OVCAR3 (cell line): ENCODE measurements around the genes TMEM140 and SLC13A4.

DNA sequence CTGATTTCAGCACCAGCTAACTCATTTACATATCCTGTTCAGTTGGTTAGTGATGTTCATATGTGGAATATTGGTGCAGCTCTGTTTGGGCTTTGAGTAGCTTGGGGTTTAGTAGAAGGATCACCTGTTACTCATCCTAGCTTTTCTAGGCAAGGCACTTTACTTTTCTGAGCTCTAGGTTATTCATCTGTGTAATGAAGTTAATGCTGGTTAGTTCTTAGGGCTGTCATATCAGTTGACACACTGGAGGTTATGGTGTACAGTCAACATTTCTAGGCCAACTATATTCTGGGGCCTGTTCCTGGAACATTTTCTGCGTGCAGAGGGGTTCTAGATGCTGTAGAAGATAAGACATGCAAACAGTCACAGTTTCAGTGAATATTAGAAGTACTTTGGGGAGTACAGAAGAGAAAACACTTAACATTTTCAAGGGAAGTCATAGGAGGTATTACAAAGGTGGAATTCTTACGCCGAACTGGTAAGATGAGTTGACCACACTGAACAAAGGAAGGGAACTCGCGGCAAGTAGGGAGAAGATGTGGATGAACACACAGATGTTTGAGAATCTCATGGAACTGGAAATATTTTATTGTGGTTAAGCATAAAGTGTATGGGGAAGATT, 238.6 kb downstream of the EXOC4 start:
- RRBS = no CpG with 5 or more reads among the region's 5 CpGs

- RRBS = no CpG with 5 or more reads among the region's 3 CpGs
These were observed 321.7 kb upstream of the LRGUK start for GRCh38 chr7:133805213-133805972.

- RRBS = 87% methylated on average over 3 of the region's 11 CpGs
These were observed 3.1 kb downstream of the AKR1B15 start for GRCh38 chr7:134551960-134552560.

DNA sequence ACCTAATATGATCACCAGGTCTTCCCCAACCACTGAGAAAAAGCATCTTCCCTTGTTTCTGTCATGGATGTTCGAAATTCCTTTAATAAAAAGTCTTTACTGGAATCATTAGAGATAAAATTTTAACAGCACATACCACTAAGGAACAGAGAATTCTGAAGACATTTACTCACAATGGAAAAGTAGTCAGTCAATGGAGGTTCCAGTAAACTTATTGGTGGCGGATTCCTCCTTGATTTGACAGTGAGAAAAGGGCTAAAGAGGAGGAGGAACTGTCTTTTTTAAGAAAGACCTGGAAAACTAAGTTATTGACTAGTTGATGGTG, 46.0 kb downstream of the BPGM start:
- RRBS = no CpG with 5 or more reads among the region's 2 CpGs

GRCh38 chr7:134723879-134724429, 55.5 kb upstream of the CALD1 start:
- RRBS = no CpG with 5 or more reads among the region's 6 CpGs

DNA sequence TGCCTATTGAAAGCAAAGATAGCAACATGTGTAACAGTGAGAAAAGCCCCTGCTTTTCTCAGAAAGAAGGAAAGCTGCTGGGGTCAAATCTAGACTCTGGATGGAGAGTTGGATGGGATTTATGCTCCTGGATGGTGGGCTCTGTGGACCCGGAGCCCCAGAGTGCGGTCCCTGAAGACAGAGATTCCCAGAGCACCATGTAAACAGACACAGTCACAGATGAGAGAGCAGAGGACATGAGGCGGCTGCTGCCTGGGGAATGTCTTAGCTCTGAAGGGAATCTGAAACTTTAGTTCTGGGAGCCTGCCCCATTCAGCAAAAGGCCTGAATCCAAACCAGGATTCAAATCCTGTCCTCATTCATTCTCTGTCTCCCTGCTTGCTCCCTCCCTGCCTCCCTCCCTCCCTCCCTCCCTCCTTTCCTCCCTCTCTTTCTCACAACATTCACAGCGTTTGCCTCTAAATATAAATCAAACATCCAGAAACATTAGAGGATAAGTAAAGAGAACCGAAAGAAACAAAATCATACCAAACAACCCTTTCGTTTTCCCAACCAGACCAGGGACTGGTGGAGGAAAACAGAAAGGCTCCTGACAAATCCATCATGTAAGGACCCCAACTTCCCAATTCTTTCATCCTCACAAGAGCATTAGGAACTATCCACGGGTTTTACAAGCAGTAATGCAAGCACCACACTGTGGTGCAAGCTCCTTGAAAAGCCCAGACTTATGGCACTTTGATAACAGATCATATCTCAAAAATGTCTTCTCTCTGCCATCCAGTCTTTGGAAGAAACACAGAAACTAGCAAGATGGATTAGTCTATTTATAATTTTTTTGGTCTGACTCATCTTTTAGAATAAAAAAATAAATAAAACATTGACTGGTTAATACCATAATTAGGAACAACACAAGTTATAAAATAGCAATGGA, 49.4 kb upstream of the CALD1 start:
- RRBS = no CpG with 5 or more reads among the region's 7 CpGs

DNA sequence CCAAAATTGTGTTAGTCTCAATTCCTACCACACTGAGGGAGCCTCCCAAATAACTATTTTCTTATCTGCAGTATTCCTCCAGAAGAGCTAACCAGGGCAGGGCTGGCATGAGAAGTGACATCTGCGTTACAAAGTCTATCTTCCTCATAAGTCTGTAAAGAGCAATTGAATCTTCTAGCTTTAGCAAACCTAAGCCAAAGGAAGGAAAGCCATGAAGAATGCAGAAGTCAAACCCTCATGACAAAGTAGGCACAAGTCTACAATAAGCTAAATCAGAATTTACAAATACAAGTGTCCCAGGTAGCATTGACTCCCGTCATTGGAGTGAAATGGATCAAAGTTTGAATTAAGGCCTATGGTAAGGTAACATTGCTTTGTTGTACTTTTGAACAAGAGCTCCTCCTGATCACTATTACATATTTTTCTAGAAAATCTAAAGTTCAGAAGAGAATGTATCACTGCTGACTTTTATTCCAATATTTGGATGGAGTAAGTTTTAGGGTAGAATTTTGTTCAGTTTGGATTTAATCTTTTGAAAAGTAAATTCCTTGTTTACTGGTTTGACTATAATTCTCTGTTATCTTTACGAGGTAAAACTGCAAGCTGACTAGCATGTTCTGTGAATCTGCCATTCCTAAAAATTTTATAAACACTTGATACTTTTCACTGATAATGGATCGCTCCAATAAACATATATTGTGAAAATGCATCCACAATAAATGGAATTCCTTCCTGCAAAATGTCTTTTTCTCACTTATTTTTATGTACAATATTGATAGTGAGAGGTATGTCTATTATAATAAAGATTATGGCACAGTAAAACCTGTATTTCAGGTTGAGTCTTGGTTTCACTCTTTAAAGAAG, 16.2 kb upstream of the AGBL3 start:
- RRBS = no CpG with 5 or more reads among the region's 4 CpGs

GRCh38 chr7:135147669-135148916, at the start of gene TMEM140:
TSS of gene TMEM140 (plus strand) at chr7:135148072.
- RRBS = 28% methylated on average over 2 of the region's 16 CpGs

DNA sequence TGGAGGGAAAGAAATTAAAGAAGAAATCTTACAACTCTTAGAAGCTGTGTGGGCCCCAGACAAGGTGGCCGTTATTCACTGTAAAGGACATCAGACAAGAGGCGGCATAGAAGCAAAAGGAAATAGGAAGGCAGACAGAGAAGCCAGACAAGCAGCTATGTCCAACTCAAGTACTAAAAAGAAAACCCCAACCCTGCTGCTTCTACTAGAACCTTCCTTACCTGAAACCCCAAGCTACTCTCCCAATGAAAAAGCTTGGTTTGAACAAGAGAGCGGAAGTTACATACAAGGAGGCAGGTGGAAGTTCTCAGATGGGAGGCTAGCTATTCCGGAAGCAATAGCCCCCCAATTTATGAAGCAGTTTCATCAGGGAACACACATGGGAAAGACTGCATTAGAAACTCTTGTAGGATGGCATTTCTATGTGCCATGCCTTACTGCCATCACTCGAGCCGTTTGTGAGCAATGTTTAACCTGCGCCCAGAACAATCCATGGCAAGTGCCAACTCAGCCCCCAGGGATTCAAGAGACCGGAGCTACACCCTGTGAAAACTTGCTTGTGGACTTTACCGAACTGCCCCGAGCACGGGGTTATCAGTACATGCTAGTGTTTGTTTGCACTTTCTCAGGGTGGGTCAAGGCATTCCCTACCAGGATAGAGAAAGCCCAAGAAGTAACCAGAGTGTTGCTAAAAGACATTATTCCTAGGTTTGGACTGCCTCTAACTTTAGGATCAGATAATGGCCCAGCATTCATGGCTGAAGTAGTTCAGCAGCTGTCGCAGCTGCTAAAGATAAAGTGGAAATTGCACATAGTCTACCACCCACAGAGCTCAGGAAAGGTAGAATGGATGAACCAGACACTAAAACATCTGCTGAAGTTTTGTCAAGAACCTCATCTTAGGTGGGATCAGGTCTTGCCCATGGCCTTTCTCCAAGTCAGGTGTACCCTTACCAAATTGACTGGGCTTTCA, 8.7 kb upstream of the CYREN start:
- RRBS = no CpG with 5 or more reads among the region's 12 CpGs

DNA sequence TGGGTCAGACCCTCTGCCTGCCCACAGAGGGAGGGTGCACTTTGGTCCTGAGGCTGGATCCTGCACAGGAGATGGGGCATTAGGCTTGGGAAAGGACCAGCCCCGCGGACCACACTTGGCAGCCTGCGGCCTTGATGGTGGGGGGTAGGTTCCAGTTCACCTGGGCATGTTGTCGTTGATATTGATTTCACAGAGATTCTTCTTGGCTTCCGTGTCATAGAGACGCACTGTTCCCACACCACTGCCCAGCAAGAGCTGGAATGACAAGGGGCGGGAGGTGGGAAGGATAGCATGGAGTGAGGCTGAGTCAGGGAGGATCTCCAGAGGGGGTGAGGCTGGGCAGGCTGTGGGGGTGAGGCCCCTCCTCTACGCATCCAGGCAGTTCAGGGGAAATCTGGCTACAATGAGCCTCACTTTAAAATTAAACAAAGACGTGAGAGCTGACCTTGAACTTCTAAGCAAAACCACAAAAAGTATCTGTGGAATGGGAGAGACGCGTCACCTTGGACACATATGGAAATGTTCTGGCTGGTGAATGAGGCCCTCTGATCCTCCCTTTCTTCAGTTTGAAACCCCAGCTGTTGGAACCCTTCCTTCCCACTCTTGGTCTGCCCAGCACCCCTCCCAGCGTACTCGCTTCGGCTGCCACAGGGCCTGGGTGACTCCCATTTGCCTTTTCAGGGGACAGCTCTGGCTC, 17.8 kb downstream of the WDR91 start:
- RRBS = no CpG with 5 or more reads among the region's 14 CpGs

GRCh38 chr7:135508627-135509157, 1.2 kb downstream of the CNOT4 start:
- RRBS = 3% methylated on average over 5 of the region's 12 CpGs

DNA sequence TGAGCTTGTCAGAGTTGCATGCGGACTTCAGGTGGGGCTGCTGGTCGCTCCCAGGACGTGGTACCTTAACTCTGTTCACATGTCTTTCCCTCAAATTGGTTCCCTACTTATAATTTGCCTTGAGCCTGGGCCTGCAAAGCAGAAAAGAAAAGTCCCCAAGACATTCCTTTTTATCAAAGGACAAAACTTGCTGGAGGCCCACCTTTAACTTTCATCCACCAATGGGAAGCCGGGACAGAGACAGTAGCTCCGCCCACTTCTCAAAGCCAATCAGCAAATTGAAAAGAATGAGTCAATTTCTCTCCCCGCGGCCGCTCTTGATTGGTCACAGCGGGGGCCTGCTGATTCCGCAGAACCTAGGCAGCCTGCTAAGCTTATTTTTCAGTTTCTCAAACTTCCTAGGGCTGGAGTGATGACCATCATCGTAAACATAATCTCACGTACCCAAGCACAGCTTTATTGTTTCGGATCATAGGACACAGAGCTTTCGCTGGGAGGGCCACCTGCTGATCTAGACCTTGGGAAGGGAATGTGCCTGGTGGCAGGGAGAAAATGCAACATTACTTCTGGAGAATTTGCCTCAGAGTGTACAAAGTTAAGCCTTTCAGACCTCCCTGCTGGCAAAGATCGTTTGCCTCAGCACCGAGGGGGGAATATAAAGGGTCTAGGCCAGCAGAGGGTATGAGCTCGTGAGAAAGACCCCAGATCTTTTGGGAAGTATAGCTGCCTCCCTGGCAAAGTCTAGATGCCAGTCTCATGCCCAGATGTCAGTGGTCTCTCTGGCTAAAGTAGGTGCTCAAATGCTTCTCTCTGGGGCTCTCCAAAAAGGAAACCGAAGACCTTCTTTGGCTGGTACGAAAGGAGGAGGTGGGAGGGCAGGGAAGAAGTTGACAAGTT, at the start of gene SLC13A4:
Gene SLC13A4, minus strand, starts transcription at position 142 of the 897 bp plus-strand sequence.
- RRBS = no CpG with 5 or more reads among the region's 19 CpGs

- RRBS = no CpG with 5 or more reads among the region's 7 CpGs
These were observed 115.4 kb upstream of the MTPN start for GRCh38 chr7:136092430-136093177.

DNA sequence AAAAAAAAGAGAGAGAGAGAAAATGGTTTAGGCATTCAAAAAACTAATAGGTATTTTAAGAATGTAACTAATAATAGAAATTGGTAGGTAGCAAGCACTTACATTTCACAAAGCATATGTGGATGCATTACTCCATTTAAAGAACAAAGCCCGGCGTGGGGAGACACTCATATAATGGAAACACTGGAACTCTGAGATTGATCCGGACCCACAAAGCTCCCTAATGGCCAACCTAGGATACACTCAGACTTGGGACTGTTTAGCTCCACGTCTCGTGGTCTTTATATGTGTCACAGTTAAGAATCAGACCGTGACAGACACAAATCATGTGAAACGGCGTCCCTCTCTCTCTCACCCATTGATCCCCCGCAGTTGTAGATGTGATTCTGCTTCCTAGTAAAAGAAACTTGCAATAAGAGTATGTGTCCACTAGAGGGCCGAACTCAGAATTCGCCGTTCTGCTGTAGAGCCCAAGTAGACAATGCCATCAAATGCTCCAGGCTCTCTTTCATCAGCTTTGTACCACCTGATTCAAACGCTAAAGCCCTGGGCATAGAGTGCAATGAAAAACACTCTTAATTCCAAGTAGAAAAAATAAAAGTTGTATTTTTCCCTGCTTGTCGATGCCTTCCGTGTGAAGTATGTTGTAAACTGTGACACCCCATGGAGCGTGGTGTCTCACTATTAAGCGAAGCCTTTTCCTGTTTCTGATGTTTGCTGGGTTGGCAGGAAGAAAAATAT, 429.0 kb upstream of the MTPN start:
- RRBS = no CpG with 5 or more reads among the region's 17 CpGs

DNA sequence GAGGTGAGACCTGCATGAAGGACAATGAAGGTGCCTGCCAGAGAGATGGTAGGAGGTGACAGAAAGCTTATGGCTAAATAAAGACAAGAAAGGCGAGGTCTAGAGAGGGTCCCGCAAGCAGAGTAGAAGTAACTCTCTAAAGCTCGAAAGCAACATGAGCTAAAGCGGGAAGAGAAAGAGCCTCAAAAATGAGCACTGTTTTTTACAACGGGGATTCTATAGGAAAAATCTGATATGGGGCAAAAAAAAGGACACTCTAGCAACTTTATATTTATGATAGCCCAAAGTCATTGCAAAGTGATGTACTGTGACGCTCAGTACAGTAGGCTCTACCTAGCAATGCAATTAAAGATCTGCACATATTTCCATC, 91.9 kb upstream of the PTN start:
- RRBS = no CpG with 5 or more reads among the region's 6 CpGs

DNA sequence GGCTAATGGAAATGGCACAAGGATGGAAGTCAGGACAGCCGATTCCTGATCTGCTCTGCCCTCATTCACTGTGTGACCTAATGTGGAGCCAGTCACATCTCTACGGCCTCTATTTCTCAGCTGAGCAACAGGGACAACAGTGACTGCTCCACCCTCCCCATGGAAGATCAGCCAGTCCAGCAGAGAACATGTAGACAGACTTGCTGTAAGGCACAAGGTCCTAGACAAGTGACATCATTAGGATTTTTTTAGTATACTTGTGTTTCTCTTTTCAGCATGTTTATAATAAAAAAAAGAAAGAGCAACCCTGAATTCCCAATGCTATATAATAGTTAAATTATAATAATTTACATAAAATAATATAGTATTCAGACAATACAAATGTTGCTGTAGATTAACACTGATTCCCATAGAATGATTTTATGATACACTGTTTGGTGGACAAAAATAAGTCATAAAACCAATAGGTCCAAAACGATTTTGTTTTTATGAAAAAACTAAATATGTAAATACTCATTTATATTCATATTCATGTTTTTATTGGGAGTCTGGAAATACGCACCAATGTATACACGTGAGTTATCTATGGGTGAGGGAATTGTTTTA, 25.0 kb upstream of the DGKI start:
- RRBS = no CpG with 5 or more reads among the region's 5 CpGs

GRCh38 chr7:137874091-137874505, 27.3 kb upstream of the DGKI start:
- RRBS = no CpG with 5 or more reads among the region's 2 CpGs

- RRBS = no CpG with 5 or more reads among the region's 18 CpGs
These were observed 32.5 kb upstream of the DGKI start for GRCh38 chr7:137879038-137880010.

DNA sequence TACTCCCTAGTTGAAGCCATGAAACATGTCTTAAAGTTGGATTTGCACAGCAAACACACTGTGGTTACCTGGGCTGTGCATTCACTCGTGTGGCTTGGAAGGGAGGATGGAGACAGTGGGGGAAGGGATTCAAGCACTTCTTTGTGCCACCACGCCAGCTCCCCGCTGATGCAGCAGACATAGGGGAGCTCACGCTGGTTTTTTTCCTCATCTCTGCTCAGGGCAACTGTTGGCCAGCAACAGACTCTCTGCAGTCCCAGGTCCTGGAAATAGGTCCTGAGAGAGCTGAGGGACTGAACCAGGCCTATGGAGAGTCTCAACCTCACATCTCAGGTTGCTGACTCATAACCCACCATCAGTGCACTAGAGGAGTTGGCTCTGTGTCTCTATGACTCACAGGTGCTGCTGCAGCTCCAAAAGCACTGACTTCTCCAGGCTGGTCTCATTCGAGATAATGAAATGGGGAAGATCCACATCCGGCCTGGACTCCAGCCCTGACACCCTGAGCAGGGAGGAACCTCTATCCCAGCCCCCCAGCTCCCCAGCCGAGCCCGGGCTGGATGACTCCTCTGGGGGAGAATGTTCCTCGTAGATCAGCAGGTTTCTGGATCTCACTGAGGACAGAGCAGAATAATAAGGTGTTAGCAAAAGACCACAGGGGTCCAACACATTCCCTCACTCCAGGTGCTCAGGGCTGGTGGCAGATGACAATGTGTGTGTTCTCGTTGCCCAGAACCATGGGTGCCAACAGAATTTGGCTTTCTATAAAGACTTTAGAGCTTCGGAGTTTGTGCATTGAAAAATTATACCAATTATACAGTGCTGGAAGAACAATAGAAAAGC, 35.5 kb upstream of the DGKI start:
- RRBS = 70% methylated on average over 2 of the region's 11 CpGs